Mucosa of descending colon (tissue), 1 donor: ENCODE results near the gene CUL3.

DNA sequence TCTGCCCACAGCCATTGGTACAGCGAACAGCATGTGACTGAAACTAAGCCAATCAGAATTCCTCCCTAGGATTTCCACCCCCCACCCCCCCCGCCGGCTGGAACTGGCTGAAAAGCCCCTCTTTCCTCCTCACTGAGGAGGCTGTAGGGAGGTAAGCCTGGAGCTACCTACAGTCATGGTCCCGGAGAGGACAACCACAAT is 7.5 kb downstream of the SERPINE2 start:
- PRO-cap, result no peak

DNA sequence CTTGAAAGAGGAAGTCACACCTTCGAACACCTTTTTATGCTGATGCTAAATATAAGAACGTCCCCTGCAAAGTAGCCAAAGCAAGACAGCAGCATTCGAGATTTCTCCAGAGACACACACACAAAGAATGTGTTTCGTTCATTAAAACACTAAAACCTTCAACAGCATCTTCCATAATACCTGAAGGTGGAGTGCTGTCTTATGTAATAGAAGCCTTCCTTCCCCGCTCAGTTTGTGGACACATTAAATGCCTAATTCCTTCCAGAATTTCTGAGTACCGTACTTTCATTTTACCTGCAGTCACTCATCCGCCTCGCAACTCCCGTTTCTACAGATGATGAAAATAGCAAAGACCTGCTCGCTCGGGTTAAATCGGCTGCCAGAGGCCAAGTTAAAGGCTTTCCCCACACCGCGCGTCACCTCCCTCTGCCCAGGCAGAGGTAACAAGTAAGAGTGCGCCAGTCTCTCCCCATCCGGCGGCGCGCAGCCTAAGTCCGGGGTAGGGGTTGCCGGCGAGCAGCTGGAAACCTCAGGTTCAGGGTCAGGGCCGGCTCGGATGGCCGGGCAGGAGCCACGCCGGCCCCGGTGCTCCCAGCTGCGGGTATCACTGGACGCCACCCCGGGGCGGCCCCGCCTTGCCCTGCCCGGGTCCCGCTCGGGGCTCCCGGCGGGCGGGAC is 751 bp downstream of the SERPINE2 start:
- PRO-cap, result bidirectional peak, plus-strand start at position 461 of the sequence, minus-strand start at position 420 of the sequence

DNA sequence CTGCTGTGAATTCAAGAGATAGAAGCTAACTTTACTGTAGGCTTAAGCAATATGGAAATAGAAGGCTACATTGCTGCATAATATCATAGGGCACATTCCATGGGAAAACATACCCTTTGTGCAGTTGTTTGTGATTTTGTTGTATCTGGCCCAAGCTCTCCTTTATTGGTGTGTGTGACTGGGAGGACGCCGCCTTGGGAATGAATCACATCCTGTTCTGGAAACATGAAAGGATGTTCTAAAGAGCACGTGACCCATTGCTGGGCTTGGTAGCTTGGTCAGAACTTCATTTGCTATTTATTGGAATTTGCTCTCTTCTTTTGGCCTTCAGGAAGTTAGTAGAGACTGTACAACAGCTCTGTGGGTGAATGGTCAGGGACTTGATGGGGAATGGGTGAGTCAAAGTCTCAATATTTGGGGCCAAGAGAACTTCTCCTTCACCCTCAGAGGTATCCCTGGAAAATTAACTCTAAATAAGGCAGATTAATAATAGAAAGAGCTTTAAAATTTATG is 106.8 kb upstream of the SERPINE2 start:
- PRO-cap, result bidirectional peak, plus-strand start at position 330 of the sequence, minus-strand start at position 202 of the sequence

DNA sequence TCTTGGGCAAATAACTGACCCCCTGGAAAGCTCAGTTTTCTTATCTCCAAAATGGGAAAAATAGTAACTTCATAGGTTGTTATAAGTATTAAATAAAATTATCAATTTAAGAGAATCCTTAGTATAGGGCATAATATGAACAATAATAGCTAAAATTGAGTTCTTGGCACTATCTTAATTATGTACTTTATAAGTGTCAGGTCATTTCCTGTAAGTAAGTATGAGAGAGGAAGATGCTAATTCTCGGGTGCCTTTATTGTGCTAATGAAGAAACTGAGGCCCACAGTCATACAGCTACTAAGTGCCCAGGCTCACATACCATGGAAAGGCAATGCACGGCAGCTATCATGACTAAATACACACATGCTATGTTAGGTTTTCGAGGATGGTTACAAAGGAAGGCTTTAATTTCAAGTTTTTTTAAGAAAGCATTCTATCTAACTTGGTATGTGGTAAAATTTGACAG is 2.2 kb downstream of the FAM124B start:
- PRO-cap, result no peak

DNA sequence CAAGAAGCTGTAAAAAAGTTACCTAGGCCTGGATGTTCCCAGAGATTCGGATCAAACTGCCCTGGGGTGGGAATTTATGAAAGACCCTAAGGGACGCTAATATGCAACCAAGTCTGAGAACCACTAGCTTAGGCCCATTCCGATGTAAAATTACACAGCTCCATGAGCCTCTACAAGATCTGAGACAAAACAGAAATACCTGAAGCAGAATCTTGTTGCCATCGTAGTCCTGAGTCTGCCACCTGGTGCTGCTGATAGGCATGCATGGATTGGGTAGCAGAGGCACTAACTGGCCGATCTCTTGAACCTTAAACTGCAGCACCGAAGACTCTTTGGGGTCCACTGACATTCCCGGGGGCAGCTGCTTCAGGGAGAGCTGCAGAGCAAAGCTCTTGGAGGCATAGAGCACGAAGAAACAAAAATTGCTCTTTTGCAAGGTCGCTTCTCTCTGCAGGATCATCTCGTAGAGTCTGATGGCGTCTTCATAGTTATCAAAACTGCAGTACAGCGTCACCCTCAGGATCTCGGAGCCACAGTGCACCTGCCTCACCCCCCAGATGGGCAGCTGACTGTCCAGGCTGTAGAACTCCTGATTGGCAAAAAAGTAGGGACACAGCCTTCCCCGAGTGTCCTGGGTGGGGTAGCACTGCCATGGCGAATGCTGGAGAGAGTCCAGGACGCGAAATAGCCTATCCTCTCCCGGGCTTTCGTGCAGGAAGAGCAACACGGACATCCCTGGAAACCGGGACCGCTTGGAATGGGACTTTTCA is 884 bp downstream of the FAM124B start:
- PRO-cap, result no peak

DNA sequence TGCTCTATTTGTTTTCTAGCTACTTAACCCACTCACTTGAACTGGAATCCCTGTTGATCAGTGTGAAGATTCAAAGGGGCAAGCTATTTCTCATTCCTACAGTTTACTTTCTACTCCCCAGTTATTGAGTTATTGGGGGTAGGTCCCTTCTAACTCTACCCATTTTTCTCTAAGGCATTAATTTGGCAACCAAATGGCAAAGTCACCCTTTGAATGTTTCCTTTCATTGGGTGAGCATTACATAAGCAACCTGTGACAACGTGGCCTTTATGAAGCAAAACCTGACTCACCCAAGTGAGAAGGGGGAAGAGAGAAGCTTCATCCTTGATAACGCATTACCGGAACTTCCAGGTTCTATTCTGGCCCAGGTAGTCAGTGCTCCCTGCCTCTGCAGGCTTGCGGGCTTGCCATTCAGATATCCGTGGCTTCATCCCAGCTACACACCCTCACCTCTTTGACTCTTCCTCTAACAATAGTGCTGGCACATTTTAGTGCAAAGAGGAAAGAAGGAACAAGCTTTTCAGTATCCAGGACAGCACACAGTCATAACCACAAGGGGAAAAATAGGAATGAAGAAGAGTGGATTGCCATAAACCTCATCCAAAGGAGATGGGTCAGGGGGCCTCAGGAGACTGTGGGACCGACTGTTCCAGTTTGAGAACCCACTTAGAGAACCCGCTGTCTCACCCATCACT is 39.1 kb upstream of the FAM124B start:
- PRO-cap, result no peak

DNA sequence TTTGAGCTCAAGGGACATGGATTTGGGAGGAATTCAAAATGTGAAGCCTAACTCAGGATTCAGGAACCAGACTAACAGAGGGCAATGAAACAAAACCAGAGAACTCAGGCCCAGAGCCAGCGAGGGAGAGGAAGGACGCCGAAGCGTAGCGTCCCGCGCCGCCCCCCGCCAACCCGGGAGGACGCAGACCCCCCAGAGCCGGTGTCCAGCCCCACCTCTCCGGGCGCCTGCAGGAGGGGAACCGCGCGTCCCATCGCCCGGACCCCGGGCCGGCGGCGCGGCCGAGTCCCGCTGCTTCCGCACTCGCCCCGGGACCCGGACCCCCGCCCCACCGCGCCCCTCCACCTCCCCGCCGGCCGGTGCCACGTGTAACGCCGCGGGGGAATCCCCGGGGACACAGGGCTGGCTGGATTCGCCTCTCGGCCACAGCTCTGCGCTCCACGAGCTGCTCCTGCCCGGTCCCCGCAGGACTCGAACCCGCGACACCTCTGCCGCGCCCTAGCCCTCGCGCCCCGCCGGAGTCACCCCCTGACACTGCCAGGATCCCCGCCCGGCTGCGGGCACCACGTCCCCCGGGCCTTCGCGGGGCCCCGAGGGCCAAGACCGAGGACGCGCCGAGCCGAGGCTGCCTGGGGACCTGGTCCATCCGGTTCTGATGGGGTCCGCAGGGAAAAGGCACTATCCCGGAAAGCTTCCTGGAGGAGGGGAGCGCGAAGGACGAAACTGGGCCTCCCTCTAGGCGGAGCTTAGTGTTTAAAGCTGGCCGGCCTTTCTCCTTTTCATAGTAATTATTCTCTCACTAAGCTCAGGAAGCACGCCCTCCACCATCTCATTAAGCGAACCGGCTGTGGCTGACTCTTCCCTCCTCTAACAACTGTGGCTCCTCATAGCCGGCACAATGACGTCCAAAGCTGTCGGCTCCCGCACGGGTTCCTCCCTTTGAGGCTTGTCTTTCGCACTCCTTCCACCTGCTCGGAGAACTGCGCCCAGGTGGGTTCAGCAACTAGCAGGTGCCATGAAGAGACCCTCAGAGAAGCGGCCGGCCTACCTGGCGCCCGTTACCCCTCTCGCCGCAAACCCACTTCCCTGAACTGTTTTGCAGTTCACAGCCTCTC is 40.5 kb upstream of the FAM124B start:
- PRO-cap, result no peak

DNA sequence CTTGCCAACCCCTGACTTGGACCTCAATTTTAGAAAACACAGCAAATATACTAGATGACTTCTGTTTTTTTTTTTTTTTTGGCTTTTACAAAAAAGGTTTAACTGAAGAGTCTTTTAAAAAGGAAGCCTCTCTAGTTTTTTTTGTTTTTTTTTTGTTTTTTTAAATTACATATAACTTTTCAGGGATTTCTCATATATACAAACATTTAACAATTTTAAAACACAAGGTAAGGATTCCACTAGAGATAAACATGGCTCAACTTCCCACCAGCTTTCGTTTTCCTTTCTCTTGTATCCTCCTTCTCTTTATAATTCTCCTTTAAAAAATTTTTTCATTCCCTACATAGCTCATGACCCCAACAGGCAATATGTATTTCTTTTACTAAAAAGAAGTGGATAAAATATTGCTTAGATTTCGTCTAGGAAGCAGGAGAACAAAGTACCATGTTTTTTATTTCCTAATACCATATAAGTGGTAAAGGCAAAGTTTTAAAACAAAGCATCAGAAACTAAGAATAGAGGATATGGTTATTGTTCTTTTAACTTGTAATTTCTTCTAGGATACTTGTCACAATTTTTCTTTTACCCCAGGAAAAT is 74.9 kb downstream of the CUL3 start:
- PRO-cap, result no peak

DNA sequence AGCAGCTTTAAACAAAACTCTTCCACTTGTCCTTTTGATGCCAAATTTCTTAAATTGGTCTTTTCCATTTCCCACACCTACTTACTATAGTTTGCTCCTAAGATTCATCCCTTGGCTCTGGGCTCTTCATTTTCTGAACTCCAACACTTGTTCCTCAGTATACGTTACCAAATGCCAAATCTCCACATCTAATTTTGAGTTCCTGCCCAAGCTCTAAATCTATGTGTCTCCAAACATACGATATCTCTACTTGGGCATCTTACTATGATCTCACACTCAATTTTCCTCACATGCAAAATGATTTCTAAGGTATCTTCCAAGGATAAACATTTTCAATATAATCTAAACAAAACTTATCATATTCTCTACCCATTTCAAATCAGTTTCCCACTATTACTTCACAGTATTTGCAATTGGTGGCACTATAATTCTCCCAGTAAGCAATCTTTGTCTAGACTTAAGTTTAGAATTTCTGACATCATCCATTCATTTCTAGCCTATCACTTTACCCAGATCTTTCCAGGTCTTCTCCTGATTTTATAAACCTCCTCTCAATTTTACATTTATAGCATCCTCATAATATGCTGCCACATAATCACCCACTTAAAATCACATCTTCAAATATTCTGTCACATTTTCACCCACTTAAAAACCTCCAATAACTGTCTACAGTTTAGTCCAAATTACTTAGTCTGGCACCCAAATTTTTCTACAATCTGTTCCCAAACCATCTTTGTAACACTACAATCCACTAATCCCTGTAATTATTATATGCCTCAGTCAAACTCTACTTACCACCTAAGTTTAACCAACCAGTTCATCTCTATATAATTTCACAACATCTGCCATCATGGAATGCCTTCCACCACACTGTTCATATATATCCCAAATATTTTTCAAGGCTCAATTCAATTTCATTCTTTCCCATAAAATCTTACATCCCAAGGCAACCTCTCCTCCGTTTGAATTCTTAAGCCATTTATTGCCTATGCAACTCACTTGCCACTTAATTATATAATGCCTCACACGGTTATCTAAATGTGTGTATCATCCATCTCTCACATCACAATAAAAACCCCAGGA is 30.0 kb downstream of the CUL3 start:
- PRO-cap, result no peak

DNA sequence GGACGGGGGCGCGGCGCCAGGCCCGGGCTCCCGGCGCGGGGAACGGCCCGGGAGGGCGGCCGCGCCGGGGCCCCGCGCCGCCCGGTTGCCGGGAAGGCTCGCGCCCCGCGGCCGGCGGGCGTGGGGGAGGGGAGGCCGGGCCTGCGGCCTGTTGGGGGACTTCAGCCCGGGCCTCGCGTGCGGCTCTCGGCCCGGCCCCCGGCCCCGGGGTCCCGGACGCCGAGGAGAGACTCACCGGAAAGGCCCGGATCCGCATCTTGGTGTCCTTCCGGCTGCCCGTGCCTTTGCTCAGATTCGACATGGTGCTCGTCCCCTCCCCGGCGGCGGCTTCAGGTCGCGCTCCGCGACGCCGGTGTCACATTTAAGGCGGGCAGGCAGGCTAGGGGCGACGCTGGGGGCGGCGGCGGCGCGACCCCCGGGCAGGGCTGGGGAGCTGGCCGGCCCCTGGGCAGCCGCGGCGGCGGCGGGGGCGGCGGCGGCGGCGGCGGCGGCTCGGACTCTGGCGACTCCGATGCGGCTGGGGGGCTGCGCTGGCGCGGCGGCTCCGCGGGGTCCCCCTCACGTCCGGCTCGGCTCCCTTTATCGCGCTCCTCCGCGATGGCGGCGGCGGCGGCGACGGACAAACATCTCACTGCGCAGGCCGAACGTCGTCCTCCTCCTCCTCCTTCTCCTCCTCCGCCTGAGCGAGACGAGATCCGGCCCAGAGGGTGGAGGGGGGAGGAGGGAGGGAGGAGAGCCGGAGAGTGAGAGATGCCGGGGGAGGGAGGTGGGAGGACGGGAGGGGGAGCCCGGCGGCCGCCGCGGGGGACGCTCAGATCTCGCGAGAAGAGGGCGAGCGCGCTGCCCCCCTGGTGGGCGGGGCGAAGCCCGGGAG is at the start of gene CUL3:
TSS of gene CUL3 (minus strand) at position 655 of the 874 bp plus-strand sequence.
- PRO-cap, result bidirectional peak, plus-strand start at position 291 of the sequence, minus-strand start at position 211 of the sequence; unidirectional peak, minus-strand start at position 501 of the sequence; bidirectional peak, plus-strand start outside the sequence, minus-strand start at position 681 of the sequence

GRCh38 chr2:224776828-224777164 is 60.6 kb upstream of the CCDC195 start:
- PRO-cap, result unidirectional peak, minus-strand start at chr2:224776885

GRCh38 chr2:224875809-224876577 is 159.8 kb upstream of the CCDC195 start:
- PRO-cap, result no peak

DNA sequence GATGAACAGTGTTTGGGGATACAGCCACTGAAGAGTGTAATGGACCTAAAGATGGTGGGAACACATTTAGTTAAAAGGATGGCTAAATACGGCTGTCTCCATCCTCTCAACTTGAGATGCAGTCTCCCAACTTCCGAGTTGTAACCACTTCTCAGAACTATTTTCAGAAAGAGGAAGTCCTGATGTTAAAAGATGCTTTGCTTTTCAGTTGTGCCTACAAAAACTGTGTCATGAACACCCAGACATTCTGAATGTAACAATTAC is 148.0 kb downstream of the DOCK10 start:
- PRO-cap, result no peak

GRCh38 chr2:225894421-225895005 is 495.0 kb downstream of the NYAP2 start:
- PRO-cap, result no peak

DNA sequence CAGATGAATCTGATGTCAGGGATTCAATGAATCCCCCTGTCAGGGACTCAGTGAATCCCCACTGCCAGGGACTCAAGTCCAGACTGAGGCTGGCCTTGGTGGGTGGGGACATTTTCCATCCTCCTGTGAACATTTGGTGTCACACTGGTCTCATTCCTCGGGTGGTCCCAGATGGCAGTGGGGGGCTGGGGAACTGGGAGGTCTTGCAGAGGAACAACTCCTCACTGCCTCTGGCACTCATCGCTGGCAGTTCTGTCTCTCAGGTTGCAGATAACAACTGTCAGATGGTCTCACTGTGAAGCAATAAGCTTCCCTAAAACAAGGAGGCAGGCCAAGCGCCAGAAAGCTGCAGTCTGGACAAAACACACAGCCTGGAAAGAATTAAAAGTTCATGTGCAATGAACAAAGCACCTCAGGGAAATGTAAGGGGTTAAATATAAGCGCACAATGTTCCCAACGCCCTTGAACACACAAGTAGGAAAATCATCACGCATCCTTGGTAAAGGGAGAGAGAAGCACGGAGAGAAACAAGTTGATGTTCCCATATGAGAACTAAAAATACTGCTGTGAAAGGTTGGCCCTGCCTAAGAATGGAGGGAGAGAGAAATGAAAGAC is 78.0 kb downstream of the IRS1 start:
- PRO-cap, result no peak

GRCh38 chr2:226742292-226743032 is 57.2 kb downstream of the IRS1 start:
- PRO-cap, result no peak

- PRO-cap, result no peak
Measured at GRCh38 chr2:226758716-226759311, 40.8 kb downstream of the IRS1 start.

- PRO-cap, result no peak
Measured at GRCh38 chr2:226772619-226773249, 26.9 kb downstream of the IRS1 start.

- PRO-cap, result no peak
Measured at GRCh38 chr2:226794360-226794929, 5.2 kb downstream of the IRS1 start.

DNA sequence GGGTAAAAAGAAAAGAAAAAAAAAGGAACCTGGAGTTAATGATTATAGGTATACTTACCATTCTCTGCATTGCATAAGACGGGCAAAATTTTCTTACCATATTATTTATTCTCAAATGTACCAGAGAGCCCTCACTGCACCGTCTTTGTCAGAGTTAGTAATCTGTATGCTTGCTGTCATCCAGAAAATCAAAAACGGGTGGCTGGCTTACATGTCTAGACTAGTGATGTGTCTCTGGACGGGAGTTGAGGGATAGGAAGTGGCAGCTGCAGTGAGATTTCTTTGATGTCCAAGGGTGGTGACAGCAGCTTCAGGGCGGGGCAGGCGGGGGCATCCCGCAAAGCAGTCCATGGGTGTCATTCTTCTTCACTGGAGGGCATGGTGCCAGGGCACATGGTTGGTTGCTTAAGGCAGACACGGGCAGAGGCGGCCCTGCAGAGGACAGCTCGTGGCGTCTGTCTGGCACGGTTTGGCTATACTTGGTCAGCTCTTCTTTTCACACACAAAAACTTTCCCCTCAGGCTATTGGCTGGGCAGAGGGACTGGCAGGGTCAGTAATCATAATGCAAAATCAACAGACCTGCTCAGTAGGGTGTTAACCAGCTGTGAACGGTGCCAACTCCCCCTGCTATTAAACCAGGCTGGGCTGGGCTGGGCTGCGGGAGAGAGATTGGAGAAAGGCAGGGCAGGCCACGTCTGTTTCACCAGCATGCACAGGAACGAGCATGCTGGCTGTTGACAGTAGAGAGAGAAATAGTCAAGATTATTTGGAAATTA is 63.7 kb downstream of the COL4A3 start:
- PRO-cap, result no peak